CMK (cell line): Measurements from ENCODE around the gene NOP14.

DNA sequence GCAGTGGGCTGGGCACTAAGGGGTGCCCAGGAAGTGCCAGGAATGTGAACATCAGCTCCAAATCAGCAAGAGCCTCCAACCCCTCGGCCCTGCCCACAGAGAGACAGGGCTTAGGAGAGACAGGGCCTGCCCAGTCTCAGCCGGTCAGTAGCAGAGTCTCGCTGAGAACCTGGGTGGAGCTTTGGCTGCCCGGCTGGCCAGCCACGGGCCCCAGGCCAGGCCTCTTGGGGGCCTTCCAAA is 4.2 kb upstream of the MXD4 start:
- RRBS, result 65% methylated on average over 3 of the region's 5 CpGs

DNA sequence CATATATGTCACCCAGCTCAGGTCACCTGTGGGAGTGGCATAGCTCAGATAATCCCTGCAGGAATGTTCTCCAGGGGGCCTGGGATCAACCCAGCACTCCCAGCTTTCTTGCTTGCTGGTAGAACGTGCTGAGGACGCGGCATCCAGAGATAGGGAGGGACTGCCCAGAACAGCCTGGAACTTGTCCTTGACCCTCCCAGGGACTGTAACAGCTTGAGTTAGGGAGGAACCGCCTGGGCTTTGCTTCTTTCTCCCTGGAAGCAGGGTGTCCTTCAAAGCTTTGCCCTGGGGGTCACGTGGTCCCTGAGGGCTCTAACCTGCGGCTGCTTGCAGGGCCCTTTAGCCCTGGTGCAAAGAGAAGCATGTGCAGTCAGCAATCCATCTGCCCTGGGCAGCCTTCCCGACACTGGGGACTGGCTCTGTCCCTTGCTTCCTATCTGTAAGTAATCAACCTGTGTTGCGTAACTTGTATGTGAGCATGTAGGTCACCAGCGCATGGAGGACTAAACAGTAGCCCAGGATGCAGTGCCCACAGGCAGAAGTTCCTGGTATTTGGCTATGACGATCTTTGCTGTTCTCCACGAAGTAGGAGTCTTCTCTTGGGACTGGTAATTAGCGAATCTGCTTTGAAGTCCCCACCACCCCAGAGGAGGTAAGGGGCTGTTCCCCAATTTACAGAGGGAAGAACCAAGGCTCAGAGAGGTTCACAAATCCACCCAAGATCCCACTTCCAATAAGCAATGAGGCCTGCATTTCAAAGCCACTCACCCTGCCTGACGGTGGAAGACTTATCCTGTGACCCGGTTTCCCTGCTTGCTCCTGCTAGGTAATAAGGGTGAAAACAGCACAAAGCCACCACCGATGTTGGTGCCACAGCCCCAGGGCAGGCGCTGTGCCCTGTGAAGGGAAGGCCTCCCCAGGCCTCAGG is 55.0 kb downstream of the ZFYVE28 start:
- RRBS, result no CpG with 5 or more reads among the region's 16 CpGs

DNA sequence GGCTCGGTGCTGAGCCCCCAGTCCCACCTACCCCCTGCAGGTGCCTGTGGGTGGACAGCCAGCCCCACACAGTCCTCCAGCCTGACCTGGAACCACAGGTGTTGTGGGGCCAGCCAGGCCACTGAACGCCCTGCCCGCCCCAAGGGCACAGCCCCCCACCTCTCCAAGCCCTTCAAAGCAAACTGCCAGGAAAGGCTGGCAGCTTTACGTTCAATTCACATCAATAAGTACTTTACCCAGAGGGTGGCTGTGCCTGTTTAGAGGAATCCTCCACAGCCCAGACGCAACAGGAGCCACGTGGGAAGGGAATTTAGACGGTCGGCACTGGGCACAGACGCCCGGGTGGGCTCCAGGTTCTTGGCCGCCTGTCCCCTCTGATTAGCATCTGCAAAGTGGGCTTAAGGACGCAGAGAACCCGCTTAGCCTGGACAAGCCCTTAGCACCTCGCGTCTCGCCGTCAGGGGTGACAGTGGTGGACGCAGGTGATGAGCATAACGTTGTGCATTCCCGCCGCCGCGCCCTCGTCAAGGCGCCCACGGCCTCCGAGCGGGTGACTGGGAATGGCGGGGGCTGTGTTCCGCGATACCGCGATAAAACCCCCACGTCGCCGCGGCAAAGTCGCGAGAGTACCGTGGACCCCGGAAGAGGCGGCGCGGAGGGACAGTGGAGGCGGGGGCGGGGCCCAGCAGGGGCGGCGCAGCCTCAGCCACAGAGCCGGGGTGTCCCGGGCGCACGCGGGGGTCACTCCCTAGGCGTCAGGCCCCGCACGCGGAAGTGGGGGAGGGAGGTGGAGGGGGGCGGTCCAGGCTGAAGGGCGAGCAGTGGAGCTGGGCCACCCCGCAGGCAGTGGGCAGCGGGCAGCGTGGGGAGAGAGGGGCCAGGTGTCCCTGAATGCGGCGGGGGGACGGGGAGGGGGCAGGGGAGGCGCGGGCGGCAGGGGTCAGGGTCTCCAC is 53.9 kb downstream of the ZFYVE28 start:
- RRBS, result 22% methylated on average over 10 of the region's 68 CpGs

DNA sequence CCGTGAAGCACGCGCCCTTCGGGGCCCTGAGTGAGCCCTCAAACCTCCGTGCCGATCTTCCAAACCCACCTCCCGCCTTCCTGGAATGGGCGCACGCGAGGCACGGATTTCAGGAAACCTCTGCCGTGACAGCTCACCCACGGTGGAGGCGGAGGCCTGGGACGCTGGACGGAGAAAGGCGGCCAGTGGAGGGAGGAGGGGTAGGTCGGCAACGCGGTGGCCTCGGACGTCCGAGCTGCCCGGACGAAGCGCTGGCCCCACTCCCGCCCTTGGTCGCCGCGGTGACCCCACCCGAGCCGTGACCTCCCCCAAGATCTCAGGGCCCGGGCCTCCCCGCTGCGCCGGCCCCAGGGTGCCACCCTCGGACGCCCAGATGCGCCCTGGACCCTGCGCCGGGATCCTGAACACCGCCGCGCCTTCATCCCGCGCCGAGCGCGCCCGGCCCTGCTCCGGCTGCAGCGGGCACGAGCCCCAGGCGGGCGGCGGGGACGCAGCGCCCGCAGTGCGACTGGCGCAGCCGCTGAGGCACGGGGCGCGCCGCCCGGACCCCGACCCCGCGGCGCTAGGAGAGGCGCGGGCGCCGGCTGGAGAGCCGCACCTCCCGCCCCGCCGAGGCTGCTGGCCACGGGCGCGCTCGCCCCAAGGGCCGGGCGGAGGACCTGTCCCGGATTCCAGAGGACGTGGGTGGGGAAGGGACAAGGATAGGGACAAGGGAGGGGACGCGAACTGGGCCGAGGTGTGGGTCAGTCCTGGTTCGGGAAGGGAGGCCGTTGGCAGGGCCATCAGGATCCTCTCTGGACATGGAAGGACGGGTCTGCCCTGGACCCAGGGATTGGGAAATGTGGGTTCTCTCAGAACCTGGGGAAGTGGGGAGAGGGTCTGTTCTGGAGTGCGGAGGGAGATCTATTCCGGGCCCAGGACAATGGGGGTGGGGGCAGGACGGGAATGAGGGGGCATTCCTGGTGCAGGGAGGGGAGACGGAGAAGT is 1.2 kb downstream of the ZFYVE28 start:
- RRBS, result 30% methylated on average over 56 of the region's 97 CpGs

DNA sequence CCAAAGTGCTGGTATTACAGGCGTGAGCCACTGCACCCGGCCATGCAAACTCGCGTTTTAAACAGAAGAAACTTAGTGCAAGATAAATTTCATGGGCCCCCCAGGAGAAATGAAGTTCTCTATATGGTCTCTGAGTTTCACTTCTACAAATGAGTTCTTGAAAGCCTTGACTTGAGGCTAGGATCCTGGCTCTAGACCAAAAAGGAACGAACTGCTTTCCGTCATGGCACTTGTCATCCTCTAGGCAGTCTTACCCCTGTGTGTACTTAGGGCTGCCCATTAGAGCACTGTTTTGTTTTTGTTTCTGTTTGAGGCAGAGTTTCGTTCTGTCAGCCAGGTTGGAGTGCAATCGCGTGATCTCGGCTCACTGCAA is 29.0 kb downstream of the RNF4 start:
- RRBS, result no CpG with 5 or more reads among the region's 10 CpGs

DNA sequence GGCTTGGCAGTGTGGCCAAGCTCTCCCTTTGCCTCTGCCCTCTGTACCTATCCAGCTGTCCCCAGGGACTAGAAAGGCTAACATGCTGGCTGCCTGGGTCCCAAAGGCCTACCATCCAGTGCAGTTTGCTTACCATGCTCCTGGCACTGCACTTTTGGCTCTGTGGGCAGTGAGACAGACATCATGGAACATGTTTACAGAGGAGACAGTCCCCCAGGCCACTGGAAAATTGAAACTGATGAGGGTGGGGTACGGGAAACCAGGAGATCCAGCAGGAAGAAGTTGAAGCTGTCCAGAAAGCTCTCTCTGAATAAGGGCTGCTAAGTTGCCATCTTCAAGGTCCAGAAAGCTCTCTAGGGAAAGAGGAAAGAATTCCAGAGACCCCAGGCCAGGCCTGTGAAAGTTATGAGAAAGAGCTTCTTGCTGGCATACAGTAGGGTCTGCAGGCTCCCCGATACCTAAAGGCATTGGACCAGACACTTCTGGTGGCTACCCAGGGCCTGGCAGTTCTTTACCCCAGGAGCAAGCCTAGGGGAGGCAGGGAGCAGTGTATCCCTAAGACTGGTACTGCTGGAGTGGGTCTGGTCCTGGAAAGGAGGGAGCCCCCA is 20.0 kb upstream of the FAM193A start:
- RRBS, result no CpG with 5 or more reads among the region's 2 CpGs

DNA sequence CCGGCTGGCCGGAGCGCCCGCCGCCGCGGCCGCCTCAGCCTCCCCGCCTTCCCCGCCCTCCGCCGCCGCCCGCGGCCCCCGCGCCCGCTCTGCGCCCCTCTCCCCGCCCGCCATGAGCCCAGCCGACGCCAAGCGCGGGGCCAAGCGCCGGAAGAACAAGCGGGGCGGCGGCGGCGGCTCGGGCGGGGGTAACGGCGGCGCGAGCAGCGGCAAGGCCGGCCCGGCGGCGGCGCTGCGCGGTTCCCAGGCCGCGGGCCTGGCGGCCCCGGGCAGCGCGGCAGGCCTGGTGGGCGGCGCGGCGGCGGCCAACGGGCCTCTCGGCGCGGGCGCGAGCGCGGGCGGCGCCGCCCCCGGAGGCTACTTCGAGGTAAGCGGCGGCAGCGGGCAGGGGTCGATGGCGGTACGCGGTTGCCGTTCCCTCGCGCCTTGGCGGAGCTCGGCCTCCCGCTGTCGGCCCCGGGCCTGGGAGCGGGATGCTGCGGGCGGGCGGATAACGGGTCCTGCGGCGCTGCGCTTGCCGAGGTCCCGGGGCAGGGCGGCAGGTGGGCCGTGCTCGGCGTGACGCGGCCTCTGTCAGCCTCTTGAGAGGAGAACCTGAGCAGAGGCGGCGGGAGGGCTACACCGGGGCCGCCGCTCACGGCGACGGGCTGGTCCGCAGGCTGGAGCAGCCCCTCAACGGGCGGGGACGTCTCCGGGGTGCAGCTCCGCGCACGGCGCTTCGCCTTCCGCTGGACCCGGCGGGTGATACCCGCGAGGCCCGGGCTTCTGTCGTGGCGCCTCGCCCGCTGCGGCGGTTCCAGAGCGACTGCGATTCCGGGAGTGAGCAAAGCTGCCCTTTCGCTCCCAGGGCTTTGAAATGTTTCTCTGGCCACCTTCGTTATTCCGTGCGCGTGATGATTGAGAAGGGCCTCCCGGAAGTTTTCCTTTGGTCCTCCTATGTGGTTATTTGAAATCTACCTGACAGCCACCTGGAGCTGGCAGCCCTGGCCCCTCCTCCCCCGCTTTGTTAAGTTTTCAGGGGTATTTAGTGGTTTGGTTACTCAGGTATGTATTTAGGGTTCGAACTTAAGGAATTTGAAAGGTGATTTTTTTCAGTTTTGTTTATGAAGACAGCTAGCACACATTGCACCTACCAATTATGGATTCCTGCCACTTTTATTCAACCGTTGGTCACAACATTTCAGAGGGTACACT is 754 bp downstream of the FAM193A start:
- RRBS, result 1% methylated on average over 92 of the region's 143 CpGs

DNA sequence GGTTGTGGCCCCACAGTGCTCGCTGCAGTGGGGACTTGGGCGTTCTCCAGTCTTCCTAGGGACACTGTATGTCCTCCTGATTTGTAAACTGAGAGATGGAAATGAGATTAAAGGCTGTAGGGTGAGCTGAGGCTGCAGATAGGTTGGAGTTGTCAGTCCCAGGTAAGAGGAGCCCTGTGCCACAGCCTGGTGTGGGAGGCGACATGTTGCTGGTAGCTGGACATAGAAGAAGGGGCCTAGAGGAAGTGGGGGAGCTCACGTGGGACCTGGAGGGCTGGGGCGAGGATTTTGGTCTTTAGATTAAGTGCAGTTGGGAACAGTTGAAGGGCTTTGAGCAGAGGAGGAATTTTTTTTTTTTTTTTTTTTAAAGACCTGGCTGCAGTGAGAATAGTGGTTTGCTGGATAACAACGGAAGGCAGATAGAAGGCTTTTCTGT is 36.0 kb downstream of the FAM193A start:
- RRBS, result no CpG with 5 or more reads among the region's 6 CpGs

DNA sequence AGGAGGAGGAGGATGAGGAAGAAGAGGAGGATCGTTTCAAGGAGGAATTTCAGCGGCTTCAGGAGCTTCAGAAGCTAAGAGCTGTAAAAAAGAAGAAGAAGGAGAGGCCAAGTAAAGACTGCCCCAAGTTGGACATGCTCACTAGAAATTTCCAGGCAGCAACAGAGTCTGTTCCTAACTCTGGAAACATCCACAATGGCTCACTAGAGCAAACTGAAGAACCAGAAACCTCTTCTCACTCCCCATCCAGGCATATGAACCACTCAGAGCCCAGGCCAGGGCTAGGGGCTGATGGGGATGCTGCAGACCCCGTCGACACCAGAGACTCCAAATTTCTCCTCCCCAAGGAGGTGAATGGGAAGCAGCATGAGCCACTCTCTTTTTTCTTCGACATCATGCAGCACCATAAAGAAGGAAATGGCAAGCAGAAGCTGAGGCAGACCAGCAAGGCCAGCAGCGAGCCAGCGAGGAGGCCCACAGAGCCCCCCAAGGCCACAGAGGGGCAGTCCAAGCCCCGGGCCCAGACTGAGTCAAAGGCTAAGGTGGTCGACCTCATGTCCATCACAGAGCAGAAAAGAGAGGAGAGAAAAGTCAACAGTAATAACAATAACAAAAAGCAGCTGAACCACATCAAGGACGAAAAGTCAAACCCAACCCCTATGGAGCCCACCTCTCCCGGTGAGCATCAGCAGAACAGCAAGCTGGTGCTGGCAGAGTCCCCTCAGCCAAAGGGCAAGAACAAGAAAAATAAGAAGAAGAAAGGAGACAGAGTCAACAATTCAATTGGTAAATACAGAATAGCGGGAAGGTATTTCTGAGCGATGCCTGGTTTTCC is 56.2 kb downstream of the TNIP2 start:
- RRBS, result no CpG with 5 or more reads among the region's 13 CpGs

- RRBS, result no CpG with 5 or more reads among the region's 10 CpGs
Measured at GRCh38 chr4:2741440-2741921, 14.7 kb downstream of the TNIP2 start.

DNA sequence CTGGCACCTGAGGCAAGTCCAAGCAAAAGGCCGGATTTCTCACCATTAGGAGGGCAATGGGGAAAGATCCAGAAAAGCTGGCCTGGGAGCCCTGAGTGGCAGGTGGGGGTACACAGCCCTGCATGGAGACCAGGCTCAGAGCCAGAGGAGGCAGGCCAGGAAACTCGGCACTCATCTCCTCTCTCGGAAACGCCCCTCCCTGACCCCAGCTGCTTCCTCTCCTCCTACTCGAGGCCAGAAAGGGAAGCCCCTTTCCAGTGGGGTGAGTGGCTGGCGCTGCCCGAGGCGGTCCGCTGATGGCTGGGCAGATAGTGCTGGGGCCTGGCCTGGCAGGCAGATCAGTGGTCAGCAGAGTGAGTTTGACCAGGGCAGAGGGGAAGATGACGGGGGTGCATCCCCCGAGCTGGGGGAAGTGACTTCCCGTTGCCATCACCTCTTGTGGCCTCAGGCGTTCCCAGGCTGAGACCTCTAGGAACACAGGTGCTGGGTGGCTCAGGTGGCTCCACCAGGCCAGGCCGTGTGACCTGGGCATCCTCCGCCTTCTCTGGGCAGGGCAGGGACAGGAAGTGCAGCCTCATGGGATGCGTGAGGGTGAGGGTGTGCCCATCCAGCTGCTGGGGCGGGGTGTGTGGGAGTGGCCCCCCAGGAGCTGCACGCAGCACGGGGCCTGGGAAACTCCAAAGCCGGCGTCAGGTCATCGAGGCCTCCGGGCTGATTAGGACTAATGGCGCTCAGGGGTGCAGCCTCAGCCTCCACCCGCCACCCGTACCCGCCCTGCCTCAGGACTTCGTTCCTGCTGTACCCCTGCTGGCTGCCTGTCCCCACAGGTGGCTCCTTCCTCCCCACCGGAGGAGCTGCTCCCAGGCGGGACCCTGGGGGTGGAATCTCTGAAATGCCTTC is 5.7 kb downstream of the SH3BP2 start:
- RRBS, result no CpG with 5 or more reads among the region's 30 CpGs

- RRBS, result no CpG with 5 or more reads among the region's 7 CpGs
Measured at GRCh38 chr4:2875649-2876283, 32.1 kb downstream of the ADD1 start.

DNA sequence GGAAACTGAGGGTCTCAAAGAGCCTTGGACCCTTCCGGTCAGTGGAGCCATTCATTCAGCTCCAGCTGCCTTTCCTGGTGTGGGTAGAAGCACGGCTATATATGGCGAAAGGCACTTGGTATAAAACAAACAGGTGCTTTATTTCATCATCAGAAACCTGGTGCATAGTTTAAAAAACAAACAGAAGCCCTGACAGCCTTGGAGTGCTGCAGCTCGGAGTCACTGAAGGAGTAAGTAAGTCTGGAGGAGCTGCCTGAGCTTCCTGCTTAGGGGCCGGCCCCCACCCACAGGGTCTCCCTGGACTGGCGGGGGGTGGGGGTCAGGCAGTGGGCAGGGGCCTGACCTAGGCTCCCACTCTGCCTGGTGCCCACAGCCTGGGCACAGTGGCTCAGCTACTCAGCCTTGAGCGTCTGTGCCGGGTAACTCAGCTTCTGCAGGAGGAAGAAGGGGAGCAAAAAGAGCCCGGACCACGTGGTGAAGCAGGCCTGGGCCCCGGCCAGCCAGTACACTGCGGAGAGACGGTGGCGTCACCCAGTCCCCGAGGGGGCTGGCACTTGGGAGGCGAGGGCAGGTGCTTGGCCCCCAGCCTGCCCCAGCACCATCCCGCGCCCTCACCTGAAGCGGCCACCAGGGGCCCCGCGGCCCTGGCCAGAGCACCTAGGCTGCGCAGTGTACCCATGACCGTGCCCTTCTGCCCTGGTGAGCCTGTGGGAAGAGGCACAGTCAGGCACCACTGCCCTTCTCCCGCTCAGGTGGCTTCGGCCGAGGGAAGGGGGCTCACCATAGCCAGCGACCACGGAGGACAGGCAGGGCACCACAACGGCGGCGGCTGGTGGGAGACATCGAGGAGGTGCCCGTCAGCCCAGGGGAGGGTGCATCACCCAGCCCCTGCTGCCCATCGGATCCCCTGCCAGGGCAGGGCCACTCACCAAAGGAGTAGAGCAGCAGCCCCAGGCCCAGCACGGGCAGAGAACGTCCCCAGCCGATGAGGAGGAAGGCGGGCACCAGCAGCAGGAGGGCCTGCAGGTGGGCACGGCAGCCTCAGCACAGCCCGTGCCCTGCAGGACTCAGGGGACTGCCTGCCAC is 3.8 kb downstream of the MFSD10 start:
- RRBS, result 100% methylated on average over 1 of the region's 40 CpGs

- RRBS, result no CpG with 5 or more reads among the region's 13 CpGs
Measured at GRCh38 chr4:2937664-2938220, 3.1 kb upstream of the MFSD10 start.

DNA sequence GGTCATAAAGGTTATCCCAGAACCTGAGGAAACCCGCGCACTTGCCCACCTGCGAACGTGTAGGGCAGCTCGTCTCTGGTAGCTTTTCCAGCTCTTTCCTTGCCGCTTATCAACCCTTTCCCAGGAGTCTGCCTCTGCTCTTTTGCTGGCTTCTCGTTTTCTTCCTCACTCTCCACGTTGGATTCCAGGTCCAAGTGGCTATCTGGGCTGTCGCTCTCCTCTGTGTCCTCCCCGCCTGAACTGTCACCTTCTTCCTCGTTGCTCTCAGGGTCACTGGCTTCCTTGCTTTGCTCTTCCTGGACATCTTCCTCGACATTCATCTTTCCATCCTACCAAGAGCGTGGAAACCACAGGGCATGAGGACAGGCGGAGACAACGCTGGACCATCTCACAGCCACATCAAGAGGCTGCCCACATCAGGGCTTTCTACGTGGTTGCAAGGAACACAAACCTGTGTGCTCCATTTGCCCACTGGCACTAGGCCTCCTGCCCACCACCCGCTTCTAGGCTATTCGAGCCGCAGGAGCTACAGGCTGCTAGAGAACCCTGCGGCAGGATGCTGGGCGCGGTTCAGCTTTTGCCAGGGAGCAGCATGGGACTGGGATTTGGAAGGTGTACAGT is 13.2 kb downstream of the NOP14 start:
- RRBS, result no CpG with 5 or more reads among the region's 22 CpGs

DNA sequence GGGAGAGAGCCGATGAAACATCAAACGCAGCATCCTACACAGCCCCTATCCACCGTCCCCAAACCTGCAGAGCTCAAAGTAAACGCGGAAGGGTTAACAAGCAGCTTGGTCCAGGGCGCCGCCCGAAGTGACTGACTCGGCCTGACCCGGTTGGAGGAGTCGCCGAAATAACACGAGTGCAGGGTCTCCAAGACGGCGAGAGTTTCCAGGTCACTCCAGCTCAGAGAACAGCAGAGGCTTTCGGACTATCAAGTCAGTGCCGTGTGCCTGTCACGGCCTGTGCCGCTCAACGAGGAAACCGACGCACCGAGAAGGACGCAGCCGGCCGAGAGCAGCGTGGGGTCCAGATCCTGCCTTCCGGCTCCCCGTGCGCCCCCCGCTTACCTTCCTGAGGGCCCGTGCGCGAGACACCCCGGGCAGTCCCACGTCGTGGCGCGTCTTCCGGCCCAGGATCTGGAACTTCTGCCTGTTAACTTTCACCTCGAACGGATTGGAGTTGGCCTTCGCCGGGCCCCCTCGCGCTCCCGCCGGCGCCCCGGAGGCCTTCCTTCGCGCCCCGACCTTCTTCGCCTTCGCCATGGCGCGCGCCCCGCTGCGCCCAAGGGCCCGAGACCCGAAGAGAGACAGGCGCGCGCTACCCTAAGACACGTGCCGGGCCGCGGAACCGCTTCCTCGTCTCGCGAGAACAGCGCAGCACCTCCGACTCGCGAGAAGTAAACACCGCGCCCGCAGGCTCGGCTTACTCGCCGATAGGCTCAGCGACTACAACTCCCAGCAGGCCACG is at the start of gene NOP14:
Gene NOP14 (minus strand): TSS at position 666 of the 784 bp plus-strand sequence.
- RRBS, result under 1% methylated on average over 18 of the region's 85 CpGs

GRCh38 chr4:3073468-3074289 is 802 bp upstream of the HTT start:
- RRBS, result 2% methylated on average over 16 of the region's 64 CpGs

DNA sequence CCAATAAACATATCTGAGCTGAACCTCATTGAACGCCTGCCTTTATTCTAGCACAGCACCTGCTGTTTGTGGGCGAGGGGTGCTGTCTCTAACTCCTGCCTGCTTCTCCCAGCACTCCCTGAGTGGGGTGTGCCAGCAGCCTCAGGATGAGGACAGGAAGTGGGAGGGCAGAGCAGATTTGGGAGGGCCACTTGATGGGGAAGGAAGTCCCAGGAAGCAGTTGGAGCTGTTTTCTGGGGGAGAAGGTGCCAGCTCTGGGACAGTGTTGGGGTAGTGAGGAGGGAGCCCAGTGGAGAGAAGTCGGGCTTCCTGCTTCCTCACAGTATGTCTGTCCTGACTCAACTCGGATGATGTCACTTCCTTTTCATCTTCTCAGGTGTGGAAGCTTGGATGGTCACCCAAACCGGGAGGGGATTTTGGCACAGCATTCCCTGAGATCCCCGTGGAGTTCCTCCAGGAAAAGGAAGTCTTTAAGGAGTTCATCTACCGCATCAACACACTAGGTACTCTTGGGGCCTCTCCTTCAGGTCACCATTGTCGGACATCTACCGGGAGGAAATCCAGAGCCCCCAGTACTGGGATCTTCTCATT is 29.1 kb upstream of the MSANTD1 start:
- RRBS, result no CpG with 5 or more reads among the region's 9 CpGs

- RRBS, result 87% methylated on average over 3 of the region's 29 CpGs
Measured at GRCh38 chr4:3235047-3235932, 13.7 kb upstream of the MSANTD1 start.

GRCh38 chr4:3250547-3250937 is 1.6 kb downstream of the MSANTD1 start:
- RRBS, result 59% methylated on average over 7 of the region's 10 CpGs